ENCODE measurements around a stretch of chr6.

DNA sequence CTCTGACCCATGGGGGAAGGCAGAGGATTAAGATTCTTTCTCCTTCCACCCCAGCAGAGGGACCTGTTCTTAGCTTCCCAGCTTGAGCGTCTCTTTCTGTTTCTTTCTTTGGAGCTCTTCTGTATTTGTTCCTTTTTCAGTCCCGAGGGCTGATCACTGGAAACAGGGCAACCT lies 220.1 kb downstream of the ATXN1 start:
- RRBS = no CpG with 5 or more reads among the region's 2 CpGs

DNA sequence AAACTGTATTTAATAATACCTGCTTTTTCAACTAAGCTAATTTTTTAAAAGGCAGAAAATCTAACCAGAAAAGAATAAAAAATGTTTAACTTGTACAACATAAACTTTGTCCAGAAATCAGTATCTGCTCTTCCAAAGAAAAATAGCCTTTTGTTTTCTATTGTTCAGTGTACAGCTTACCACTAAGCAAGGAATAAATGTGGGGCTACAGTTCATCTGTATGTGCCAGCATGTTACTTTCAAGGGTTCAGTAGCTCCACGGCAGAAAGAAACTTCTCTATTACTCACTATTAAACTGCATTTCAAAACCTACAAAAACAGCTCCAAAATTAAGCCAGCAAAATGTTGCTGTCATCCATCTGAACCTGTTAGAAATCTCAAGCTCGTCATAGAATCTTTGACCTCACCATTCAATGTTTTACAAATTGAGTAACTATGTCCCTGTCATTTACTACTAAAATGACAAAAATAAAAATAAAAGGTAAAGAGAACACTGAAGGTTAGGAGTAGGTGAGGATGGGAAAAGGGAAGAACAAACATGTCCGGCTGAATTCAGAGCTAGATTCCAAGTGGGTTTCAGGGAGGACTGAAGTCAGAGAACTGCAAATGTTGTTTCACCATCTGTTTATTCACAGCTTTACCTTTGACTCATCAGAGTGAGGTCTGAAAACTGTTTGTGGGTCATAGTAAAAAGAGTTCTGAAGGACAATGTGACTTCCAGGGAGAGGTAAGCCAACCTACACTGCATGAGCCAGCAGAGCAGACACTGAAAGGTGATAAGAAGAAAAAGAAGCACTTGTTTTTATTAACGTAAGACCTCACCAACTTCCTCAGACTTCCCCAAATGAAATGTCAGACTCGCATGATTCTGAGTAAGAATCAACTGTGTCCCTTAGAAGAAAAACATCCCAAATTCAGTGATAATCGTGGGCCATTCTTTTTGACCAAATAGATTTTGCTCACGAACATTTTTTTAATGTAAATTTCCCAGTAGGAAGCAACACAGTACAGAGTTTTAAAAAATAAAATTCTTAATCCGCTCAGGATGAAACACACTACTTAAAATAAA lies 62.0 kb downstream of the ATXN1 start:
- RRBS = no CpG with 5 or more reads among the region's 8 CpGs

DNA sequence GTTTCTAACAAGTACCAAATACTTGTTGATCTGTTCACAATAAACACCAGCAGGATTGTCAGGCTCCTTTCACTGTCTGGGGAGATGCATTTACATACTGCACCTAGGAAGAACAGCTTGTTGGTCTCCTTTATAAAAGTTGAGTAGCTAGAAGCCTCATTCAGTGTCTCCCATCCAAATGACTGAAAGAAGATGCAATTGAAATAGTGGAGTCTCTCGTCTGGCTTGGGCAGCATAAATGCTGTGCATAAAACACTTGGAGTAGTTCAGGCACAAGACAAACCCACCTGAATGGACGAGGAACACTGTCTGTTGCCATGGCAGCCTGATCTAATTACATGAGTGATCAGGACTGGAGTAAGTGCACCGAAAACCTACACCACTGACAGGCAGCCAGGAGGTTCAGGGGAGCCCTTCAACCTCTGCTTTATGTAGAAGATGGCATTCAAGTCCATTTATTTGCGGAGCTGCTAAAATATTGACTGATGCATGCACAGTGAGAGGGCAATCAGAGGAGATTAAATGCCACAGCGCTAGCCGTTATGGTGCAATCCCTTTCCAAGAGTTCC lies 2.8 kb downstream of the ATXN1 start:
- RRBS = no CpG with 5 or more reads among the region's 6 CpGs

DNA sequence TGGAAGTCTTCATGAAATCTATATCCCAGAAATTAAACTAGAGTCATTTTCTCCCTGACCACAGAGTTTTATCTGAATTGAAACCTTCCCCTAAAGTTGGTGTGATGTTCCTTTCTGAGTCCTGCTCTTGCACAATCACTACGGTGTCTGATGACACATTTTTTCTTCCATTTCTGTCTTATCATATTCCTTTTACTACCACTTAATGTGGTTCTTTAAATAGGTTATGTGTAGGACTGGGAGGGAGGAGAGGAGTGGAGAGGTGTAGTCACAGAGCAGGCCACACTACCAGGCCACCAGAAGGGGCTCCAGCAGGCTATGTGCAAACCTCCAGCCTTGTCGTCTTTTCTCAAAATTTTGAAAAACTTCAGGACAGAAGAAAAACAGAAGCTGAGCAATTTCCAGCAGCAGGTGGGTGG lies 39.7 kb upstream of the ATXN1 start:
- RRBS = no CpG with 5 or more reads among the region's 2 CpGs

- RRBS = 11% methylated on average over 1 of the region's 58 CpGs
Observed at GRCh38 chr6:17015529-17016639, 86.0 kb upstream of the STMND1 start.

GRCh38 chr6:17393791-17394520 lies 561 bp downstream of the CAP2 start:
- RRBS = 16% methylated on average over 42 of the region's 66 CpGs

DNA sequence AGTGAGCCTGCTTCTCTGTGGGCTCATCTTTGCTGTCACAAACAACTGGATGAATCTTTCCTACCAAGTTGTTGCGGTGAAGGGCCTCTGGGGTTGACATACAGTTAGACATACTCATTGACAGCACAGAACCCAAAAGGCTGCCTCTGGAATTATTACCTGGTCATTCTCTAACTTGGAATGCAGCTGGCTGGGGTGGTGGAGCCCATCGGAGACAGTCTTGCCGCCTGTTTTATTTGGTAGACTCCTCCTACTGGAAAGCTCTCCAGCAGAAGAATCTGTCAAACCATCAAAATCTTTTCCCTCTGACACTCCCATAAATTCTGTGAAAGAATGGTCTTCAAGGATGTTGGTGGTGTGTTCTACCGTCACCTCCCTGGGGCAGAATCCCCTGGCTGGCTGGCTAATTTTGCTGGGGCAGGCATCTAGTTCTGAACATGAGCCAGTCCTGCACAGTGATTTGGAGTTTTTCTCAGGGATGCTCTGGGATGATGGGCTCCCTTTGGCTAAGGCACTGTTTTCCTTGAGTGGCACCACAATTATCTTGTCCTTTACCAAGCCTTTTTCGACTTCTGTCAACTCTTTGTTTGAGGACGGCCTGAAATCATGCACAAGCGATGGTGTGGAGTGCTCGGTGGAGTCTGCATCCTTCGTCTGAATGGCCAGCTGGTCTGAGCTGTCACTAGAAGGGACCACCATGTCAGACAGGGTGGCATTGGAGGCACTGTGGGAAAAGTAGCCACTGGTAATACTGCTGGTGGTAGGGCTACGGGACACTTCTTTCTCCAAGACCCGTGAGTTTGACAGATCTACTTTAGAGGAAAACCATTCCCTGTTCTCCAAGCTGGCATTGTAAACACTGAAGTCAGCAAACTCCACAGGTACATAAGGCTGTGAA lies 57.5 kb upstream of the NUP153 start:
- RRBS = no CpG with 5 or more reads among the region's 11 CpGs

DNA sequence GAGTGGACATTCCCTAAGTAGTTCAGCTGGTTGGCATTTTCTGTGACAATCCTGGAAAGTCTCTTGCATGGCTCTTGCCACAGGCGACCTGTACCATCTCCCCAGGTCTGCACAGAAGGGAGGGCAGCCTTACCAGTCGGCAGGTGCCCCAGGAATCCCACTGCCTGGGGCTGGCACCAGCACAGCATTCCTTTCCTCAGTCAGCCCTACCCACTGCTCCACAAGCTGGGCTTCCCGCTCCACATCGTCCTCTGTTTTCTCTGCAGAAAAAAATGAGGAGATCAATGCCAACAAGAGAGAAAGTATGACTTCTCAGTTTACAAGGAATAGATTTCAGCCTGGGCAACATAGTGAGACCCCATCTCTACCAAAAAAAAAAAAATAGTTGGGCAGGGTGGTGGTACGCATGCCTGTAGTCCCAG lies 78.7 kb upstream of the NUP153 start:
- RRBS = no CpG with 5 or more reads among the region's 5 CpGs

GRCh38 chr6:17850497-17851146 lies 136.8 kb downstream of the KIF13A start:
- RRBS = no CpG with 5 or more reads among the region's 4 CpGs

DNA sequence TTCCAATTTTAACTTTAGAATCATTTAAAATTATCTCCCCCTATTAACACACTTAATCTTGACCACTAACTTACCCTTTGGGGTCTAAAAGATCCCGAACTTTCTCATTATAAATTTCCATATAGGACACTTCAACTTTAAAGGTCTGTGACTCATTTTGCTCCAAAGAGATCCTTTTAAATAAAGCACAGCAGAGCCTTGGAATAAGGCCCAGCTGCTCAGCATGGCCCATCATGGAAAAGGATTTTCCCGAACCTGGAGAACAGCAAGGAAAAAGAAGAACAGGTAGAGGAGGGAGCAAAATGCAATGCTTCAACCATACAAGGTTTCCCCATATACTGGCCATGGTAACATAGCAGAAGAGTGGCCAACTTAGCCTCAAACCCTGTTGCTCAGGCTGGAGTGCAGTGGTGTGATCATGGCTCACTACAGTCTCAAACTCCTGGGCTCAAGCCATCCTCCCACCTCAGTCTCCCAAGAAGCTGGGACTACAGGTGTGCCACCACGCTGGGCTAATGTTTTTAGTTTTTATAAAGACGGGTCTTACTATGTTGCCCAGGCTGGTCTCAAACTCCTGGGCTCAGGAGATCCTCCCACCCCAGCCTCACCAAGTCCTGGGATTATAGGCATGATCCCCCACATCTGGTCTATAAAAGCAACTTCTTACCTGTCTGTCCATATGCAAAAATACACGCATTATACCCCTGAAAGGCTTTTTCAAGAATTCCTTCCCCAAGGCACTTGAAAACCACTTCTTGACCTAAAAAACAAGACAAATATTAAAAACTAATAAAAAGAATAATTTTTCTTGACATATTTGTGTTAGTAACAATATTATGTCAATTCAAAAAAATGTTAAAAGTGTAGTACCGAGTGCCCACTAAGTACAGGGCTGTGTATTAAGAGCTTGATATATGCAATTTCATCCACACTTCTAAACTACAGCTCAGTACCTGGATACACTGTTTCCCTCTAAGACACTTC lies 131.8 kb downstream of the KIF13A start:
- RRBS = no CpG with 5 or more reads among the region's 6 CpGs

DNA sequence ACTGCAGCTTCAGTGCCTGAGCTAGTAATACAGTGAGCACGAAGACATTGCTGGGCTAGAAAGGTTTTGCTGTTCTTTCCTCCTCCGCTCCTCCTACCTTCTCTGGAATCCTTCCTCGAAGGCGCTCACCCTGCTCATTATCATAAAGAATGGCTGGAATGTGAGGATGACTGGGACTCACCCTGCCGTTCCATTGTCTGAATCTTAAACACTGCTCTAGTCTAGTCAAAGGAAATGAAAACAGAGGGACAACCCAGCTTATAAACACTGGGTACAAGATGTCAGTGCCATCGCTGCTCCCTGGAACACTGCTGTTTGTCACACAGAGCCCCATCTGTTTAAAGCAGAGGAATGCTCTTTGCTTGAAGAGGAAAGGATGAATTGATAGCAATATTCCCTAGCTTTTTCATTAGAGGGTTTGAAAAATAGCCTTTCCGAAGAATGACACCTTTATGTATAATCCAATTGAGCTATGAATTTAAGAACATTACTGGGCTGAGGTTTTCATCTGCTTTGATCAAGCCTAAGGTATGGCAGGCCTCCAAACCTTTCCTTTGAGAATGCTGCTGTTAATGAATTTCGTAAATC lies 35.6 kb upstream of the KIF13A start:
- RRBS = no CpG with 5 or more reads among the region's 8 CpGs

GRCh38 chr6:18141692-18142253 lies 13.1 kb downstream of the TPMT start:
- RRBS = no CpG with 5 or more reads among the region's 9 CpGs

GRCh38 chr6:18154279-18154774 lies 550 bp downstream of the TPMT start:
- RRBS = no CpG with 5 or more reads among the region's 10 CpGs

DNA sequence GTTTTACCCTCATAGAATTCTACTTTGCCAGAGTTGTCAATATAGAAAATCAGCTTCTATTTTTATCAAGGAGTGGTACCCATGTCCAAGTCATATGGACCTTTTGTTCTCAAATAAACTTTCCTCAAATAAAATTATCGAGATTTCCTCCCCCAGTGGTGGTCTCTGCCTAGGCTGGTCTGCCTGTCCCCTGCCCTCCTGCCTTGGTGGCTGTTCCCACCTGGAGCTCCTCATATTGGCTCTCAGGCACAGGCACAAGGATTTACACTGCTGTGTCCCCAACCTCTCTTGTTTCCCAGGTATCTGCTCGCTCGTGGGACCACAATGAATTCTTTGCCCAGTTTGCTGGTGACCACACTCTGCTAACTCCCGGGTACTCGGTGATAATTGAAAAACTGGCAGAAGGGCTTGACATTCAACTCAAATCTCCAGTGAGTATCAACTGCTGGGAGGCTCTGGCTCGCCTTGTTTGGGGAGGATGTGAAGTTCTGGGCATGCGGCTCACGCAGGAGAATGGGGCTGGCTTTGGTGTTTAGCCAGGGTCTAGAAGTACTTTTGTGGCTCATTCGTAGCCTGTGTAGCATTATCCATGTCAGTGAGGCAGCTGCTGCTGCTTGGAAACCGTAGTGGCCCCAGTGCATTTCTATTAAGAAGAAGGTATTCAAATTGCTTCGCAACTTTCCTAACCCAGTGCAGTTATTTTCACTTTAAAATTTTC lies 52.0 kb downstream of the KDM1B start:
- RRBS = no CpG with 5 or more reads among the region's 11 CpGs

GRCh38 chr6:18209730-18210359 lies 54.5 kb downstream of the DEK start:
- RRBS = no CpG with 5 or more reads among the region's 9 CpGs

DNA sequence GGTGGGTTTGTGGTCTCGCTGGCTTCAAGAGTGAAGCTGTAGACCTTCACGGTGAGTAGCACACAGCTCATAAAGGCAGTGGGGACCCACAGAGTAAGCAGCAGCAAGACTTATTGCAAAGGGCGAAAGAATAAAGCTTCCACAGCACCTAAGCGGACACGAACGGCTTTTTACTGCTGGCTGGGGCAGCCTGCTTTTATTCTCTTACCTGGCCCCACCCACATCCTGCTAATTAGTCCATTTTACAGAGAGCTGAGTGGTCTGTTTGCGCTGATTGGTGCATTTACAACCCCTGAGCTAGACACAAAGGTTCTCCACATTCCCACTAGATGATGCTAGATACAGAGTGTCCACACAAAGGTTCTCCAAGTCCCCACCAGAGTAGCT lies 30.8 kb upstream of the ID4 start:
- RRBS = no CpG with 5 or more reads among the region's 7 CpGs

DNA sequence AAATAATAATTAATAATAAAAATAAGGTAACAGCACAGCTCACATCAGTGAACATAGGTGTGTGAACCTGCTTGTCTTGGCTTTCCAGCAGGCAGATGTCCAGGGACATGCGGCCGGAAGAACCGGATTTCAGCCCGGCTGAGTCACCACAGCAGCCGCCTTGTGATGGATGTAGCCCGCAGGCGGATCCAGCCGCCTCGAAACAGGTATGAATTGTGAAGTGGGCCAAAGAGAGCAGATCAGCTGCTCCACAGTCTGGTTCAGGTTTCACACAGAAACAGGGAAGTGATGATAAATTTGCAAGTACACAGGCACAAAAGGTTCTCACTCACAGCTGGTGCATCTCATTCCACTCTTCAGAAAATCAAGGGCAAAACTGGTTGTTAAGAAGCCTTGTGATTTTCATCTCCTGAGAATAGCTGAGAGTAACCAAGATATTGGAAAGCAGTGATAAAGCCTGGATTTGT lies 55.1 kb downstream of the ID4 start:
- RRBS = no CpG with 5 or more reads among the region's 9 CpGs

DNA sequence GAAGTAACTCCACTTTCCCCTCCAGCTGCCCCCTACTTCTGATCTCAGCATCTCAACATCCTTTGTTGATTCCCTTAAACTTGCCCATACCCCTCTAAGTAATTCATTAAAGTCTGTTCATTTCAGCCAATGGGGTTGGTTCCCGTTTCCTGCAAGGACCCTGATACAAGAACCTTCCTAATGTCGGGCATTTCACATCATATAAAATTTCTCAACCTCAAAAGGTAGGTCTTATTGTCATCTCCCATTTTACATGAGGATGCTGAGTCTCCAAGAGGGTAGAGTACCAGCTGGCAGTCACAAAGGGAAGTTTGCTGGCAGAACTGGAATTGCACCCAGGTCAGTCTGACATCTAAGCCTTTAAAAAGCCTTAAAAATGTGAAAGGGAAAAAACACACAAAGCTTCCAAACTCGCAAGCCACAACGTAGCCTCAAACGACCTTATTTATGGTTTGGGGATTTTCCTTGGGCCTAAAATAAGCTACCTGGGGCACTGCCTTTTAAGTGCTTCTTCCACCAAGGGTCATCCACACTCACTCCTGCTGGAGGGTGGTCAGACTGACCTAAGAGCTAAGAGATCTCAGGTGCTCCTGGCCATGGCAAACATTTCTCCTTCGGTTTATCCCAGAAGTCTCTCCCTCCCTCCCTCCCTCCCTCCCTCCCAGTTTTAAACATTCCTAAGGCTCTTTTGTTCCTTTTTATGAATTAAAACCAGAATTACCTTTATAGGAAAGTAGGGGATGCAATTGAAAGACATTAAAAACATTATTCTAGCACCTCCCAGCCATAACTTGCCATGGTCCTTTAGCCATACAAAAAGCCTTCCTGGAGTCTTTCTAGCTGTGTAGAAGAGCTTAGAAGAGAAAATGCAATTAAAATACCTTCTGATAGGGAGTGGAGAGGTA lies 2.1 kb downstream of the MBOAT1 start:
- RRBS = no CpG with 5 or more reads among the region's 6 CpGs

DNA sequence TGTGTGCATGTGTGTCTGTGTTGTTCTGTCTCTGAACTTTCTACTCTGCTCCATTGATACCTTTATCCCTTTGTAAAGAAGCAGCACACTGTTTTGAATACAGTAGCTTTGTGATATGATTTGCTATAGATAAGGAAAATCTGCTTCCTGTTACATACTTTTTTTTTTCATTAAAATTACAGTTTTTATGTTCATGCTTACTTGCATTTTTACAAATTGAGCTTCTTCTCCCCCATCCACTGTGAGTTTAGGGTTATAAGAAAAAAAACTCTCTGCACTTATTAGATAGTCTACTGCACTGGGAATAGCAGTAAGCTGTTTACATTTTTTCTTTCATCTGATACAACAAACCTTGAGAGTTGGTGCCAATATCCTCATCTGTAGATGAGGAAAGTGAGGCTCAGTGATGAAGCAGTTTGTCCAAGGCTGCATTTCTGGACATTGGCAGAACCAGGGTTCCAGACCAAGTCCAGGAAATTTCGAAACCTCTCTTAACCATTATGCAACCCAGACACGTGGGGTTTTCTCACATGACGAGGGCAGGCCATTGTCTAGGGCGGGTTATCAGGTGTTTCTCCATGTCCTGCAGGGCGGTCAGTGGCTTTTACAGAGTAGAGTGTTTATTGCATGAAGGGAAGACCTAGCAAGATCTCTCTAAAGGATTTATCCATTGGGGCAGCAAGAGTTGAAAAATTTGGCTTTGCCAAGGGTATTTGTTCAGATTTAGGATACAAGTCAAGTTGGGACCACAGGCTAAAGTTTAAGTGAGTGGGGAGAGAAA lies 22.9 kb downstream of the E2F3 start:
- RRBS = no CpG with 5 or more reads among the region's 5 CpGs

Measured in NB4 (cell line).